Measurements from ENCODE around the genes OR6S1, ANG, RNASE2 and HNRNPC.

DNA sequence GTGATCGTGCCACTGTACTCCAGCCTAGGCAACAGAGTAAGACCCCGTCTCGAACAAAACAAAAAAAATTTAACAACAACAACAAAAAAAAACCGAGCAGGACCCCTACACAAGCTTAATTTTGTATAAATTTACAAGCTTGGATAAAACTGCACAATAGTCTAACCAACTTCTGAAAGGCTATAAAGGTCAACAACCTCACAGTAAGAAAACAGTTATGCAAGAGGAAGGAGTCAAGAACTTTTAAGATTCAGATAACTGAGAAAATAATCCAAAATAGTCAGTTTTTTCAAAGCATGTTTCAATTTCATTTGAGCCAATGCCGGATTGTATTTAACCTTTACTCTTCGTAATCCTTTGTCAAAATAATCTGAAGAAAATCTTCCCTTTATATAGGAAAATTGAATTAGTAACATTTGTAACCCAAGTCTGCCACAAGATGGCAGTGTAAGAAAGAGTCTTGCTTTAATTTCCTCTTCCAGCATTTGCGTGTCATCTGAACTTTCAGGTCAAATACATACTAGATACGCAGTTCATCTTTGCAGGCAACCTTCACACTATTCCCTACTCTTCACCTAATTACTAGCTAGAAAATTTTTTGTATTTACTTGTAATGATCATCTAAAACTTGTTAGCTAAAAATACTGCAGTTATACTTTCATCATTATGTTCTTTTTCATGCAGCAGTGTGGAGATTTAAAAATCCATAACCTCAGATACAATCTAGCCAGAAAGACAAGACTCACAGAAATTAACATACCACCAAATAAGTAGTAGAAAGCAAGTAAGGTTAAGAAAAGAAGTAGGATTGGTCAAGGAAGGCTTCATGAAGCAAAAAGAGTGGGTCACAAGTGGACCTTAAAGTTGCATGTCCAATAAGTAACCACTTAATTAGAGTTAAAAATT lies 5.8 kb downstream of the CCNB1IP1 start:
- RRBS = no CpG with 5 or more reads among the region's 8 CpGs

GRCh38 chr14:20376130-20376739 lies 32.8 kb downstream of the PARP2 start:
- RRBS = no CpG with 5 or more reads among the region's 11 CpGs

DNA sequence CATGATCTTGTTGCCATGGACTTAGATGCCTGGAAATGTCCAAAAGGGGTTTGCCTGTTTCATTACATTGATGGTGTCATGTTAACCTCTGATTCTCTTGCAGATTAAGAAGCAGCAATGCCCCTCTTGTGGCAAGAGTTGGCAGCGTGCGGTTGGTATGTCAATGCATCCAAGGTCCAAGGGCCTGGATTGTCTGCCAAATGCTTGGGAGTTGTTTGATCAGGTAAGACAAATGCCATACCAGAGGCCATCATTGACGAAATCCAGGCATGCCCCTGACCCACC lies 11.3 kb upstream of the RNASE12 start:
- RRBS = no CpG with 5 or more reads among the region's 3 CpGs

DNA sequence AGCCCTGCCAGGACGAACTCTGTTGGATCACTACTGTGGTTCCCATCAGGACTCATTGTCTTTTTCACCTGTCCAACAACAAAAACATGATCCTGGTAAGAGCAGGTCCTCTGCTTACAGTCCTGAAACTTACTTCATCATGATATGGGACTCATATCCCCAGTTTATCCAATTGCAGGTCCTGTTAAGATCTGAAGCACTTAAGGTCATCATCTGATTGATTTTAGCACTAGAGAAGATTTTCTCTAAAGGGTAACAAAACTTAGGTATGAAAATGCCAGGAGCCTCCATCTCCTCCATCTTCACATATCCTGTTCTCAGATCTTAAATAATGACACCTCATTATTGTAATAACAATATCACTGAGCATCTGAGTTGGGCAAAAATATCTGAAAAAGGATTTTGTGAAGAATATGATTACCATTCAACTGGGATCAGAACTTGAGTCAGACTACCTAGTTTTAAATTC lies at the start of gene OR6S1:
Gene OR6S1, minus strand, starts transcription at position 56 of the 469 bp plus-strand sequence.
- RRBS = no CpG with 5 or more reads among the region's 1 CpG

GRCh38 chr14:20682645-20683033 lies 1.7 kb upstream of the RNASE4 start:
- RRBS = 2% methylated on average over 8 of the region's 29 CpGs

GRCh38 chr14:20686451-20686930 lies 2.1 kb upstream of the ANG start:
- RRBS = no CpG with 5 or more reads among the region's 4 CpGs

DNA sequence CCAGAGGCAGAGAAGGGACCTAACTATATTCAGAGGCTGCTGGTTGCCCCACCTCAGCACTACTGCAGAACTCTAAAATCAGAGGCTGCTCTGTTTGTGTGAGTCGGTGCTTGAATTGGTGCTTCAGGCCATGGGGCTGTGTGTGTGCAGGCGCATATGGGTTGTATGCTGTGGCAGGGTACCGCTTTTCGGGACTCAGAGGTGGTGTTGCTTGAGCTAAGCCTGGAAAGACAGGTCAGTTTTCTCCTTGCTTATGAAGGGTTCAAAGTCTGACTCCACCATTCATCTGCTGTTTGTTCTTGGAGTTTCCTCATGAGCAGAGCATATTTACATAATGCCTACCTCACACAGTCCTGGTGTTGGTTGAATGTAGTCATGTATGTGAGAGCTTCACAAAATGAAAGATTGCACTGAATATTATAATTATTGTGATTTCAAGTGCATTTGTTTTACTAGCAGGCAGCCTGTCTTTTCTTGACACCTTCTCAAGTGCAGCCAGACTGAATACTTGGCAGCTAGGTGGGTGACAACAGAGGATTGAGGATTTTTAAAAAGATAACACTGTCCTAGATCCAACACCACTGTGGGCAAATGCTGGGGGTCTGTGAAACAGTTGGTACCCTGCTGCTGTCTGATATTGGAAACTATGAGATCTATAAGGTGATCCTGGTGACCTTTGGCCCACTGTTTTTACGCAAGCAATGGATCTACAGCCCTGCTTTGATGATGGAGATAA lies 1.1 kb upstream of the ANG start:
- RRBS = no CpG with 5 or more reads among the region's 5 CpGs

DNA sequence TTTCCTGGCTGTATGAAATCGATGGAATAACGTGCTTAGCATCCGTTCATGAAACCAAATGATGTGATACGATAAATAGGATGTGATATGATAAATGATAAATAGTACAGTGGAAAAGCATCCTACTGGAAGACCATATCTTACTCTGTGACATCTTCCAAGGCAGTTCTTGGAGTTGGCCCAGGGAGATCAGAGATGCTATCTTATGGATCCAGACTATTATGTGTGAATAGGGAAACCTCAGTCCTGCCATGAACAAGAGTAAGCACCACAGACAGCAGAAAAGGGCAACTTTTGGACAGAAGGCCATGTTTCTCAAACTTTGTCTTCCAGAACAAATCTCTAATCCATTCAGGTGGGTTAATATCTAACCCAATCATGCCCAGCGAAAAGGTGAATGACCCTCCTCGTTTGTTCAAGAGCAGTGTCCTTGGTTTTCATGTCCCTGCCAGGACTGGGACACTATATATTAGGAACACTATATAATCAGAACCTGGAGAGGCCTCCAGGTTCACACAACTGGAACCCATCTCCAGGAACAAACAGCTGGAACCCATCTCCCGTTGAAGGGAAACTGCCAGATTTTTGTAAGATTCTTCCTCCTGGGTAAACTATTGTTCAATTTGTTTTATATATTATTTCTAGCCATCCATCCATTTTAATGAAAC lies at the start of gene ANG:
Gene ANG, plus strand, starts transcription at position 496 of the 668 bp plus-strand sequence.
- RRBS = no CpG with 5 or more reads among the region's 7 CpGs

DNA sequence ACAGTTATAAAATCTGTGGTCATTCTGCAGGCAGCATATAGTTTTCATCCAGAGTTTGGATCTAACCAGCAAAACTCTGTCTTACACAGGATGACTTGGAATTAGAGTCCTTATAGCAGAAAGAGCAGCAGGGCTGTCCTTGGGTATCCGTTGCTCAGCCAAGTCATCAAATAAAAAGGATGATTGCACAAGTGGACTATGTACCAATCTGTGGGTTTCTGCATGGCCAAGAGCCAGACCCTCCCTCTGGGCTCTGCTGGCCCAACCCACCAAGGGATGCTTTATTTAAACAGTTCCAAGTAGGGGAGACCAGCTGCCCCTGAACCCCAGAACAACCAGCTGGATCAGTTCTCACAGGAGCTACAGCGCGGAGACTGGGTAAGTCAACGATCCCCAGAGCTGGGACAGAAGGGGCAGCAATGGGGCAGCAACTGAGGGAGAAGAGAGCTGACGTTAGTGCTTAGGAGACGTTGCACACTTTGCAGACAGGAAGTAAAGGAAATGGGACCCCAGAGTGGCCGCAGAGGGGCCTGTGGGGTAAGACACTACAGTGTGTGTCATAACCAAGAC lies at the start of gene RNASE2:
Gene RNASE2, plus strand, starts transcription at position 329 of the 570 bp plus-strand sequence.
- RRBS = no CpG with 5 or more reads among the region's 7 CpGs

- RRBS = 25% methylated on average over 1 of the region's 20 CpGs
Measured at GRCh38 chr14:21096723-21097862, 1.4 kb downstream of the ZNF219 start.

- RRBS = no CpG with 5 or more reads among the region's 10 CpGs
Measured at GRCh38 chr14:21220829-21221574, 48.2 kb downstream of the HNRNPC start.

DNA sequence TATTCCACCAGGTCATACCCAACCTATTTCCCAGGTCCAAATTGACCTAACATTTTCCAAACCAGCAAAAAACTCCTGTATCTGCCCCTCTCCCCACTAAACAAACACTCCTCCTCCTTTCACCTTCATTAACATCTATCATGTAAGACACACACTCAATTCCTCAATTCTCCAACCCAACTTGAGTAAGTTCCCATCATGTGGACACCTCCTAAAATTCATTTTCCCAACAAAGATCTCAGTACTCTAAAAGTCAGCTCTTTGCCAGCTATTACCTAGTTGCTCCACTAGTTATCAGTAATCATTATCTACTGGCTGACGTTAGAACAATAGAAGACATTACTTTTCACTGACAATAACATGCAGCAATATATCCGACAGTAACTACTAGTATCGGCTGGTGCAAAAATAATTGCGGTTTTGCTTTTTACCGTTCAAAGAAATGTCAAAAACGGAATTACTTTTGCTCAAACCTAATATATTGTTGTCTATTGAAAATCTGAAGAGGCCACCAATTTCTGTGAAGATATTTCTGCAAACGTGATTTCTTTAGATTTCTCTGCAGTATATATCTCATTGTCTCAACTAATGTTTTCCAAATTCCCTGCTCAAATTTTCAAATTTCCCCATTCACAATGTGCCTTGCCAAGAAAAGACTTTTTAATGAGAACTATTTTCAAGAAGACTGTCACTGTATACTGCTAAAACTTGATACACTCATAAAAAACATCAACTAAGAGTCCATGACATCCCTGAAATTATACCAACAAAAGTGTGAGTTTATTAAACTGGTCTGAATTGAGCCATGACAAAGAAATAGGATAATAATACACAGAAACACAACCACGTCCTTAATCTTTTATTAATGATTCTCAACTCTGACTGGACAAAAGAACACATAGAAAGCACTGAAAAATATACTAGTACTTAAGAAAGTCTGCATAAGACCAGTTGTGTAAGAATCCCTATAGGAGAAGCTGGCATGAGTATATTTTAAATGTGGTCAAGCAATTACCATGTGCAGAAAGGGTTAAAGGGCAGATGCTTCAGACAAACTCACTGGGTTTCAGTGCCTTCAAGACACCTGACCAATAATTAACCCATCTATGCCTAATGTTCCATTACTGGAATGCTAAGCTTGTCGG lies 41.8 kb downstream of the HNRNPC start:
- RRBS = no CpG with 5 or more reads among the region's 9 CpGs

- RRBS = no CpG with 5 or more reads among the region's 6 CpGs
Measured at GRCh38 chr14:21234961-21235481, 34.2 kb downstream of the HNRNPC start.

DNA sequence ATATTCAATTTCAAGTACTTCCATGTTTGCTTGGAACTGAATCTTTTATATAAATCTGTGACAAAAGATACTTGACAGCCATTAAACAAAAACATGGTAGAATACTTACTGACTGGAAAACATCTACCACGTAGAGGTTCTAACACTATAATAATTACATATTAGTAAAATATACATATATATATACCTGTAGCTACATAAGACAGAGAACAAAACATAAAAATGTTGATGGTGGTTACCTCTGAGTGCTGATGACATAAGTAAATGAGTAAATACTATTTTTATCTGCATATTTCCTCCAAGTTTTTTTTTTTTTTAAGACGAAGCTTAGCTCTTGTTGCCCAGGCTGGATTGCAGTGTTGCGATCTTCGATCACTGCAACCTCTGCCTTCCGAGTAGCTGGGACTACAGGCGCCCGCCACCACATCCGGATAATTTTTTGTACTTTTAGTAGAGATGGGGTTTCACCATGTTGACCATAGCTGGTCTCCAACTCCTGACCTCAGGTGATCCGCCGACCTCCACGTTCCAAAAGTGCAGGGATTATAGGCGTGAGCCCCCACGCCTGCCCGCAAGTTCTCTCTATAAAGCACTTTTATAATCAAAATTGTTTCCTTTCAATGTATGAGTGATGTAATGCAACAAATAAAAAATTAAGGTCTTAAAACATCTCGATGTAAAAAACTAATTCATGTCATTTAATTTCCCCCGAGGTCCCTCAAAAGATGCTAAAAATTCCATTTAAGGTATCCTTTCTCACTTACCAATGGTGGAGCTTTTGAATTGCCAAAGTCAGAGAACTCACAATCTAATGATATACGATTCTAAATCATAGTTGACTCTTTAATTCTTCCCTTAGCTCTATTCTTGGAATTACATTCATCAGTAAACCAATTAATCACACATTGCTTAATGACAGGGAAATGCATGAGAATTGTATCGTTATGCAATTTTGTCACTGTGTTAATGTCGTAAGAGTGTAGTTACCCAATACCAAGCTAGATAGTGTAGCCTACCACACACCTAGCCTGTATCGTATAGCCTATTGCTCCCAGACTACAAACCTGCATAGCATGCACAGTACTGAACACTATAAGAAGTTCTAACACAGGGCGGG lies 25.2 kb downstream of the HNRNPC start:
- RRBS = no CpG with 5 or more reads among the region's 21 CpGs

GRCh38 chr14:21254820-21255322 lies 14.4 kb downstream of the HNRNPC start:
- RRBS = no CpG with 5 or more reads among the region's 8 CpGs

DNA sequence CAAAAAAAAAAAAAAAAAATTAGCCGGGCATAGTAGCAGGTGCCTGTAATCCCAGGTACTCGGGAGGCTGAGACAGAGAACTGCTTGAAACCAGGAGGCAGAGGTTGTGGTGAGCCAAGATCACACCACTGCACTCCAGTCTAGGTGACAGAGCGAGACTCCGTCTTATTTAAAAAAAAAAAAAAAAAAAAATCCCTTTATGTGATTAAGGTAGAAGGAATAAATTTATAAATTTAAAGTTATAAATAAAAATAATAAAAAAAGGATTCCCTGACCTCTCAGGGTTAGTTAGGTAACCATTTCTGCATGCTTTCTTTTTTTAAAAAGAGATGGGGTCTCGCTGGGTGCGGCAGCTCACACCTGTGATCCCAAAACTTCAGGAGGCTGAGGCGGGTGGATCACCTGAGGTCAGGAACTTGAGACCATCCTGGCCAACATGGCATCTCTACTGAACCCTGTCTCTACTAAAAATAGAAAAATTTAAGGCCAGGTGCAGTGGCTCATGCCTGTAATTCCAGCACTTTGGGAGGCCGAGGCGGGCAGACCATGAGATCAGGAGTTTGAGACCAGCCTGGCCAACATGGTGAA lies 8.9 kb downstream of the HNRNPC start:
- RRBS = no CpG with 5 or more reads among the region's 9 CpGs

- RRBS = 0% methylated on average over 1 of the region's 26 CpGs
Measured at GRCh38 chr14:21269181-21269621, at the start of gene HNRNPC. TSS of gene HNRNPC (minus strand) at chr14:21269442.

DNA sequence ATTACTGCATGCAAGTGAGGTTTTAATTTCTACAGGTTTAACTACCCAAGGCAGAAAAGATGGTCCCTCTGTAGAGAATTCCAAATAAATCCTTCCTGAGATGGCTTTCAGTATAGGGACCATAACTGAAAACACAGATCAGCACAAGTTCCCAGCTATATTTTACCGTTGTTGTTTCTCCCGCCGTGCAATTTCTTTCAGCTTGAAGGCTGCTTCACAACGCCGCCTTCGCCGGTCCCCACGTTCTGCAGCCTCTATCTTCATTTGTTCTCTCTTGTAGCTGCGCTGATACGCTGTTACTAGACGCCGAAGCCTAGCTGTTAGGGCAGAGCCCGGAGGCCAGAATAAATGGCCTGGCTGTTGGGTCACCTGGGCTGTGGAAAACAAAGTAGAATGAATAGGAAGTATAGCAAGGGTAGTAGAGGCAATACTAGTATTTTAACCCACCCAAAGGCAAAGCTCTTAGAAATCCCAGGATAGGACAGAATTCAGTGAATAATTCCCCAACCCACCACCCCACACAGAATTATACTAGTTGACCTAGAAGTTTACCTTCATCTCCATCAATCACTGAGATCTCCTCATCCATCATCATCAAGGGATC lies 11.0 kb upstream of the SUPT16H start:
- RRBS = 93% methylated on average over 5 of the region's 13 CpGs

DNA sequence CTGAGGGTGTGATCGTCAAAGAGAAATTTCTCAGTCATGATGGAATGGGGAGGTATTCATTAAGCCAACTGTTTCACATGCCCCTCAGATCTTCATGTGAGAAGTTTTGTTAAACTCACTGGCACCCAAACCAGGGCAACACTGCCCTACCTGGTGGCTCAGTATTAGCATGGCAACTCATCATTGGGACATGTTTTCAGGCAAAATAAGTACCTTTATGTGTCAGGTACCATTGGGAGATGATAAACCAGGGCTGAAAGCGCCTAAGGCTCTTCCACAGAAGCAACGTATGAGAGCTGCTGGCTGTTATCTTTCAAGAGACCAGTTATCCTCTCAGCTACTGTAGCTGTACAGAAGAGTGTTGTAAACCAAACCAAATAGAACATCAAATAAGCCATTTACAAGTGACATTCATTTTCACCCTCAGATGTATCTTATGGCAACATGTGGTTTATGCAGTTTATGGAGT lies 13.4 kb upstream of the SUPT16H start:
- RRBS = no CpG with 5 or more reads among the region's 3 CpGs

GRCh38 chr14:21401877-21402158 lies 18.0 kb upstream of the SUPT16H start:
- RRBS = no CpG with 5 or more reads among the region's 2 CpGs

Data from non-pigmented ciliary epithelial cell (primary cell).